SK-MEL-5 (cell line): ENCODE data around the gene MBOAT1.

RAMPAGE:
- cytosol, long total RNA: no peak
- long total RNA: no peak
- nucleus, long total RNA: no peak
Observed at GRCh38 chr6:19836564-19837268, 454 bp upstream of the ID4 start.

DNA sequence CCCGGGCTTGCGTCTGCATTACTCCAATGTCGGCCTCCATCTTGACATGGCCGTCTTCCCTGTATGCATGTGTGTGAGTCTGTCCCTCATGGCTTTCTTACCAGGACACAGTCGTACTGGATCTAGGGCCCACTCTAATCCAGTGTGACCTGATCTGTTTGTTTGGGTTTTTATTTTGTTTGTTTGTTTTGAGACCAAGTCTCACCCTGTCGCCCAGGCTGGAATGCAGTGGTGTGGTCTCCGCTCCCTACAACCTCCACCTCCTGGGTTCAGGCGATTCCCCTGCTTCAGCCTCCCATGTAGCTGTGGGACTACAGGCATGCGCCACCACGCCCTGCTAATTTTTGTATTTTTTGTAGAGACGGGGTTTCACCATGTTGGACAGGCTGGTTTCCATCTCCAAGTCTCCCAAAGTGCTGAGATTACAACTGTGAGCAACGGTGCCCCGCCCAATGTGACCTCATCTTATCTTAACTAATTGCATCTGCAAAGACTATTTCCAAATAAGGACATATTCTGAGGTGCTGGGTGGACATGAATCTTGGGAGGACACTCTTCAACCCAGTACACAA is 73.2 kb downstream of the MBOAT1 start:
RAMPAGE:
- cytosol, long total RNA: no peak
- long total RNA: no peak
- nucleus, long total RNA: no peak

DNA sequence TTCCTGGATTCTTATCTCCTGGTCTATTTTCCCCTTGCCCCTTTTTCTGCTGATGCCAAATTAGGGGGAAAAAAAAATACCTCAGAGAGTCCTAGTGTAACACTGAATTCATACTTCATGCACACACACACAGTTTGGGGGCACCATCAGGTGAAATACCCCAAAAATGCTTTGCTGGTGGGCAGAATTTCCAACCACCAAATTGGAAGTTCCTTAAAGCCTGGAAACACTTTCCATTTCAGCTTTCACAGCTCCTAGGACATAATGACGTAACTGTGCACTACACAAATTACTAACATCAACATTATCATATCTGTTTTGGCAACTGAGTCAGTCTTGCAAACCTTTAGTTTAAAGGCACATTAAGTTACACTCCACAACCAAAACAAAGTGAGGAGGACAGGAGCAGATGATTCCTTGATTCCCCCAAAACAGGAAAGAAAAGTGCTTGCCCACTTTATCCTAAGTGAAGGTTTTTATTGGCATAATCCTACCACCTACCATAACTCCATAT is 3.6 kb downstream of the MBOAT1 start:
RAMPAGE:
- cytosol, long total RNA: no peak
- long total RNA: no peak
- nucleus, long total RNA: no peak

DNA sequence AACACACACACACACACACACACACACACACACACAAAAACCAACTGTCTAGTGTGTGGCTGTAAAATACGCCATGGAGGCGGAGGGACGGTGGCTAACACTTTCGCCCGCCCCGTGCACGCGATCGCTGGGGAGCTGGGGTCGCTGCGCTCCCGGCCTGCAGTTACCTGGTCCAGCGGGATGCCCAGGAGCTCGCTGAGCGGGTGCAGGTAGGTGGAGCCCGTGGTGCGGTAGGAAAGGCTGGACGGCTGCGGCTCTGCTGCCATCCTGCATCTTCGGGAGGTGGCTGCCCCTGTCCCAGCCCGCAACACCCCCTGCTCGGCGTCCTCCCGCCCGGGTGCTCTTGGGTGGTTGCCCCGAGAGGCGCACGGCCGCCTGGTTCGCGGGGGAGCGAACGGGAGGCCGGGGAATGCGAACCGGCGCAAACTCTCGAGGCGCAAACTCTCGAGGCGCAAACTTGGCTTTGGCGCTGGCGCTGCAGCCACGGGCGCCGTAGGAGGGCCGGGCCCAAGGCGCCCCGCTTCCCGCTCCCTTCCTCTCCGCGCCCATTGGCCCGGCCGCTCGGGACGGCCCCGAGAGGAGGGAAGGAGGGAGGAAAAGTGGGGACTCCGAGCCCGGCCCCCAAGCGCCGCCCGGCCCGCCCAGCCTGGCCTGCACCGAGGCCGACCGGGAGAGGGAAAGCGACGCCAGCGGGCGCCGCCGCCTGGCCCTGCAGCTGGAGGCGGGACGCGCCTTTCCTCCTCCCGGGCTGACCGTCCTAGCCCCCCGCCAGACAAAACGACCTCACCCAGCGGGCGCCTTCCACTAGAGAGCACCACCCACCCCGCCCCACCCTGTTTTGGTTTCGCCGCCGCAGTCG is at the start of gene MBOAT1:
Gene MBOAT1, minus strand, starts transcription at position 501 of the 859 bp plus-strand sequence.
RAMPAGE:
- cytosol, long total RNA: no peak
- long total RNA: no peak
- nucleus, long total RNA: start-site peak on the minus strand centred at position 390 of the sequence, 195 bp wide, 117 and 34 reads in 2 replicates

GRCh38 chr6:20212828-20213110 is 500 bp upstream of the MBOAT1 start:
RAMPAGE:
- cytosol, long total RNA: no peak
- long total RNA: no peak
- nucleus, long total RNA: no peak

RAMPAGE:
- cytosol, long total RNA: no peak
- long total RNA: no peak
- nucleus, long total RNA: no peak
Observed at GRCh38 chr6:20213563-20213800, 1.2 kb upstream of the MBOAT1 start.

GRCh38 chr6:20406159-20407239 is 4.8 kb downstream of the E2F3 start:
RAMPAGE:
- cytosol, long total RNA: no peak
- long total RNA: no peak
- nucleus, long total RNA: no peak

DNA sequence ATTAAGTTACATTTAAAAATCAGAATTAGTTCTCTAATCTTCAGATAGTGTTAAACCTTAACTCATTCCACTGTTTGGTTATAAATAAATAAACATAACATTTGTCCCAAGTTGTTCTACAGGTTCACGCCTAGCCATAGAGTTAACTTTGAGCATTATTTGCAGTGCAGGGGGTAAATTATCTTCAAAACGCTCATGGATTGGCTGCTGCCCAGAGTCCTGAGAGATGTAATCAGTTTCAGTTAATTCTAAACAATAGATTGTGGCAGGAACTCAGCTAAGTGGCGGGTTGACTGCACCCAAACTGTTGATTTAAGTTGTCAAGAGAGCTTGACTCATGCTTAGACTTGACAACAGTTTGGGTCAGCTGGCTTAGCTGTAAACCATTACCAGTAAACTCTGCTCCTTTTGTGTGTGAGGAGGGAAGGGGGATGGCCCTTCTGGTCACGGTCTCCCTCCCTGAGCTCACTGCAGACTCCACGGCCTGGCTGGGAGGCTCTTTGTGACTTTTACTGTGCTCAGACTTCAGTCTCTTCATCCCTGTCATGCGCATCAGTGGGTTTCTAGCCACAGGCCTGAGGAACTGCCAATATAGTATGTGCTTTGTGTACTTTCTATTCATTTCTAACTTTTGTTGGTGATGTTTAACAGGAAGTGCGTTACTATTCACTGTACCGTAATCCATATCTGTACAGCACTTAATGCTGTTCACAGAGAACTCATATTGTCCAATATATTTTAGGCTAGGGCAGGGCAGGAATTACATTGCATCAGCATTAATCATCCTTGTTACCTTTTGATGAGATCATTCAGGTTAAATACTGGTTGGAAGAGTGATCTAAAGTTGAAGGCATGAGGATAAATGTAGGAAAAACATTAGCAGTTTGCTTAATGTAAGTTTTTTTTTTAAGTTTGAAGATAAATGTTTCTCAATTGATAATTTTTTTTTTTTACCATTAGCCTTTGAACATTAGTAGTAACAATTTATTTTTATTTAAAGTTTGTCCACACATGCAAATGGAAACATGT is 488.2 kb downstream of the CDKAL1 start:
RAMPAGE:
- cytosol, long total RNA: no peak
- long total RNA: no peak
- nucleus, long total RNA: no peak

DNA sequence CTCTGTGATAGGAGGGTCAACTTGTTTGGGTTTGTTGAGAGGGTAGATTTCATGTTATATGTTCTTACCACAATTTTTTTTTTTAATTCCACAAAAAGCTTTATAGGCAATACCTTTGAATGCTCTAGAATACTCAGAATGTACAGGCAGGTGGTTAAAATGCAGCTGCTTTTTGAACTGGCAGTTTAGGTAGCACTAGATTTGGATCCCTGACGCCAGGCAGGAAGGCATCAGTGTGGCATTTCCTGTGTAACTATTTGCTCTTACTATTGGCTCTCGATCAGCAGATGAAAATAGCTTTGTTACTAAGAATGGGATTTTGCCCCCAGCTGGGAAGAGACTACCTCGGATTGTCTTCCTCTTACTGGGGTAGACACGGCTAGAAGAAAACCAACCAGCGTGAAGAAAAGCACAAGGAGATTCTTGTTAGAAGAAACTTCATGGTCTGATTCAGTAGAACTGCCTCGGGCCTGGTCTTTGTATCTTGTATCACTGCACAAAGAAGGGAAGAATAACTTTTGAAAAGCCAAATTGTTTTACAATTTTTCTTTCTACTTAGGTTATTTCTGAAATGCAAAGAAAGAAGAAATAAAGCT is 404.7 kb upstream of the SOX4 start:
RAMPAGE:
- cytosol, long total RNA: no peak
- long total RNA: no peak
- nucleus, long total RNA: no peak

DNA sequence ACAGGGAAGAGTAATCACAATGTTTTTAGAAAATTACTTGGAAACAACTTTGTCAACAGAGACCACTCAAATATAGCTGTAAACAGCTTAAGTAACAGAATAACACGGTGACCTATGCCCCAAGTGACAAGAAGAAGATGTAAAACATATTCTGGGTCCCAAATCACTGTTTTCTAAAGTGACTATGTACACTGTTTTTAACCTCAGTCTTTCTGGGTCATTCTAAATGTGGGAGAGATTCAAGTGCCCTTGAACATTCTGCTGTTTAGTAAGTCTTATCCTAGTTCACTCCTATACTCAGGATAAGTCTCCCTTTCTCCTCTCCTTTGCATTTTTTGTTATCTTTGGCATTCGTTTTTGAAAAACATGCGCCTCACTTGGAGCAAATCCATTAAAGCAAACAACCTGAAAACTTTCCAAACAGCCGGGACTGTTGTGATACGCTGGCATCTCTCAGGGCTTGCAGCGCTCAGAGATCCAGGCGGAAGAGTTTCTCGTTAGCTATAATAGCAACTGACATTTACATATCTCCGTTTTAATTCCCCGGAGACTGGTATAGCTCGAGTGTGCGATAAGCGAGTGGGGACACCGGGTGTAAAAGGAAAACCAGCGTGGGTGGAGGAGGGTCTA is 114.5 kb upstream of the SOX4 start:
RAMPAGE:
- cytosol, long total RNA: no peak
- long total RNA: no peak
- nucleus, long total RNA: no peak

GRCh38 chr6:21740884-21741145 is 147.3 kb downstream of the SOX4 start:
RAMPAGE:
- cytosol, long total RNA: no peak
- long total RNA: no peak
- nucleus, long total RNA: no peak

DNA sequence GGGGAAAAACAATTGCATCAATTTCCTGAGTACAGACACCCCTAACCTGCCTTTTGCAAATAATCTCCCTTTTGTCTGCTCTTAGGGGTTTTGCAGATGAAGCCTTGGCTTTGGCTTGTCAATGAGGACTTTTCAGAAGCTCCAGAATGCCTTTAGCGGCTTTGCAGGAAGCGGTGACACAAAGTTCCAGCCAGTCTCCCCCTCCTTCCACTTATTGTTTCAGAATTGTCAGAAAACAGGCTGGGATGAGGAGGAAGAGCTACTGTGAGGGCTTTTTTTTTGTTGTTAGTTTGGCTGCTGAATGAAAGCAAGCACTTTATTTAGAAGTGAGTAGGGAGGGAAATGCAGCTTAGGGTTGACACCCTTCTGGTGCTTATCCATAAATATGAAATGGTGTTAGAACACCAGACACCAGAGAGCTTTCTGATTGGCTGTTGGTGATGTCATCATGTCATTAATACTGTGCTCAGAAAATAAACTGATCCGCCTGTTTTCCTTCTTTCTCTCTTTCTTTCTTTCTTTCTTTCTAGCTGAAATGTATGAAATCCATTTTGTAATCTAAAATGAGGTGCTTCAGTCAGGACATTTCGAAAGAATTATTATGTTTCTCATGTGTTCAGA is 251.5 kb downstream of the SOX4 start:
RAMPAGE:
- cytosol, long total RNA: no peak
- long total RNA: no peak
- nucleus, long total RNA: no peak

GRCh38 chr6:21947554-21948353 is 349.1 kb downstream of the PRL start:
RAMPAGE:
- cytosol, long total RNA: no peak
- long total RNA: no peak
- nucleus, long total RNA: no peak

DNA sequence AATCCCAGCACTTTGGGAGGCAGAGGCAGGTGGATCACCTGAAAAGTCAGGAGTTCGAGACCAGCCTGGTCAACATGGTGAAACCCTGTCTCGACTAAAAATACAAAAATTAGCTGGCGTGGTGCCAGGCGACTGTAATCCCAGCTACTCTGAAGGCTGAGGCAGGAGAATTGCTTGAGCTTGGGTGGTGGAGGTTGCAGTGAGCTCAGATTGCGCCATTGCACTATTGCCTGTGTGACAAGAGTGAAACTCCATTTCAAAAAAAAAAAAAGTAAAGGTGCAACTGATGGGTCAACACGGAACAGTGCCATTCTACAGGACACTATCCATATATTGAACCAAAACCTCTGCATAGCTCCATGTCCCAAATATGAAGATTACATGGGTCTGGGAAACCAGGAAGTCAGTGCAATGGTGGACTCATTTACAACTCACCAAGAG is 673.3 kb downstream of the HDGFL1 start:
RAMPAGE:
- cytosol, long total RNA: no peak
- long total RNA: no peak
- nucleus, long total RNA: no peak

DNA sequence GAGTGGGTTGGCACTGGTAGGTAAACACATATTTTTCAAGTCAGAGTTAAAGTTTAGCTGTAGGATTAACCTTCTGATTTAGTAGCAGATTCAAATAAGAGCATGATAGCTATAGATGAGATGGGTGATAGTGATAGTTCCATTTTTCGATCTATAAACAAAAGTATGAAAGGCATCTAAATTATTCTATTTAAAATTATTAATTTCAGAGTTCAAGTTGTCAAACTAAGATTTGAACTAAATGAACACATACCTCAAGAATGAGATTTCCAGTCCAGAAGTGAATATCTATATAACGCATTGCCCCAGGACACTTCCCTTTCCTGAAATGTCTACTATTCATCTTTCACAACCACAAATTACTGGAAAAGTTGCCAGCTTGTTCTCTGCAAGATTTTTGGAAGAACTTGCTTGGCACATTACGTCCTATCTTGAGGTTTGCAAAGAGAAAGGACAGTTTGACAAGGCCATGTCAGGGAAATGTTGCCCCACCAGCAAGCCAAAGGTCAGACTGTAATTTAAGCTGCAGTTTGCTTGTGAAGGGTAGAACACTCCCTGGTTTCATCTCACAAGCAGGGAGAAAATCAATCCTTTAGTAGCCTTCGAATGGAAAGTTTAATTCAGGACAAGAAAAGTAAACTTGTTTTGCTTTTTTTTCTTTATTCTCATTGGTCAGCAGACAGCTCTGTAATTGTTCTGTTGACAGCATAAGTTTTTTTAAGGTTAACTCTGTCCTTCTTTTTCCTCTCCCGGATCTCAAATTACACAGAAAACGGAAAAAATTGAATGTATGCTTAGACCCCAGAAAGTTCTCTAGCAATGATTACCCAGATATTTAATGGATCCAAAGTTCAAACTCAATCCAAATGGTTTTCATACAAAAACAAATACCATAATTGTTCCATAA is 541.9 kb upstream of the NRSN1 start:
RAMPAGE:
- cytosol, long total RNA: no peak
- long total RNA: no peak
- nucleus, long total RNA: no peak

GRCh38 chr6:24329972-24330597 is 27.8 kb downstream of the DCDC2 start:
RAMPAGE:
- cytosol, long total RNA: no peak
- long total RNA: no peak
- nucleus, long total RNA: no peak

RAMPAGE:
- cytosol, long total RNA: no peak
- long total RNA: no peak
- nucleus, long total RNA: no peak
Observed at GRCh38 chr6:24497272-24497957, 2.6 kb downstream of the ALDH5A1 start.

GRCh38 chr6:24504695-24505050 is 9.9 kb downstream of the ALDH5A1 start:
RAMPAGE:
- cytosol, long total RNA: no peak
- long total RNA: no peak
- nucleus, long total RNA: no peak

RAMPAGE:
- cytosol, long total RNA: no peak
- long total RNA: no peak
- nucleus, long total RNA: no peak
Observed at GRCh38 chr6:24702654-24703190, 16.2 kb downstream of the C6orf62 start.

DNA sequence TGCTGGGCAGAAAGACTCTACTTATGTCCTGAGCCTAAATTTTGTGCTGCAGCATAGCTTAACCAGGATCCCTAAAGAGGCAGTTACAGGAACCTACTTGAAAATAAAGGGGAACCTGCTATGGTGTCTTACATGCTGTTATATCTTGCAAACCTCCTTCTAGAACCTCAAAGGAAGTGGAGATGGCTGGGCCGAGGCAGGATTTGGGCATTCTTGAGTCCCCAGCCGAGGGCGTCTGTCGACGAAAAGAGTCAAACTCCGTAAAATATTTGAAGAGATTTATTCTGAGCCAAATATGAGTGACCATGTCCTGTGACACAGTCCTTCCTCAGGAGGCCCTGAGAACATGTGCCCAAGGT is 17.1 kb upstream of the GMNN start:
RAMPAGE:
- cytosol, long total RNA: no peak
- long total RNA: no peak
- nucleus, long total RNA: no peak